ENCODE measurements around a stretch of chr4.

GRCh38 chr4:112279514-112279938, 6.2 kb downstream of the TIFA start:
- PRO-cap, result no peak

DNA sequence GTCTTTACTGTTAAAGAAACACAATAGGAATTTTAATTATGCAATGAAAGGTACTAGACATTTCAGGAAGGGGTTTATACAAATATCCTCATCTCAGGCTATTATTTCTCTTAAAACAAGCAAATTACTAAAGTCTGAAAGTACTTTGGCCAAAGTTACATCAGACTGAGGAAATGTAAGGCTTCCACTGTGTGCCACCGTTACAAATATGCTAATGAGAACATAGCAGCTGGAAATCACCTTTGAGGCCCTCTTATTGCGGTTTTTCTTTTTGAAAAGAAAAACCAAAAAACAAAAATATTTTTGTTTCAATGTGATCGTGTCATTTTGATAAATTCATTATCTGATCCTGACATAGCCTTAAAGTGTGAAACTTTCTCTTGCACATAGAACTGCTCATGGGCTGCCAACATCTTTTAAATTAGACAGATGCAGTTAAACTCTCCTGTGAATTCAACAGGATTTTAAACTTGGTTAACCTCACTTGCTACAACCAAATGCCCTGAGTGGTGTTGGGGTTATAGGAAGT, 2.7 kb upstream of the TIFA start:
- PRO-cap, result no peak

DNA sequence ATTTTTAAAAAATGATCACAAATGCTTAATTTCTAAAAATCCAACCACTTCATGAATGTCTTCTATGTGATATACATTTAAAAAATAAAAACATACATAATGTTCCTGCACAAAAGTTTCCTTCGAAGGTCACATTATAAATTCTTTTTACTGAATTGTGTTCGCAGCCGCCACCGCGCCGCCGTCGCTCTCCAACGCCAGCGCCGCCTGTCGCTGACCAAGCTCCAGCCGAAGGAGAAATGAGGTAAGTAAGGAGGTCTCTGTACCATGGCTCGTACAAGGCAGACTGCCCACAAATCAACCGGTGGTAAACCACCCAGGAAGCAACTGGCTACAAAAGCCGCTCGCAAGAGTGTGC, 48.7 kb upstream of the NEUROG2 start:
- PRO-cap, result unidirectional peak, plus-strand start at position 154 of the sequence

- PRO-cap, result no peak
These were observed 119.9 kb downstream of the ANK2 start for GRCh38 chr4:113169413-113169671.

DNA sequence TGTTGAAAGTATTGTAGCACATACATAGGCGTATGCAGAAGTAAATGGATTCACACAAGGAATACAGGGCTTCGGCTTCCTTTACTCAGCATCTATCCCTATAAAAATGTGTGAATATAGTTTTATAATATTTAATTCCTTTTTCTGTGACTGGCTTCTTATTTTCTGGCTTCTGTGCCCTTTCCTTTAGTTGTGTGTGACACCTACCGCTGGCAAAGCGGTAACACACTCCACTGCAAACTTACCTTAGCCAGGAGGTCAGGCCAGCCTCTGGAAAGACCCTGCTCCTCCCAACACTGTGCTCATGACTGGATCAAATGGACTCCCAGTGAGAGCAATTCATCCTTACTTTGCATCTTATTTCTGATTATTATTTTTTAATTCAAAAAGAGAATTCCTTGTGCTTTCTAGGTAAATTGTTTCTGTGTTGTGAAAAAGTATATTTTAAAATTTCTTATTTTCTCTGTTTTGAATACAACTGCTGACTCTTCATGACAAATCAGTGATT, 244.3 kb downstream of the ANK2 start:
- PRO-cap, result no peak

GRCh38 chr4:113453665-113454131, 307.8 kb downstream of the CAMK2D start:
- PRO-cap, result no peak

DNA sequence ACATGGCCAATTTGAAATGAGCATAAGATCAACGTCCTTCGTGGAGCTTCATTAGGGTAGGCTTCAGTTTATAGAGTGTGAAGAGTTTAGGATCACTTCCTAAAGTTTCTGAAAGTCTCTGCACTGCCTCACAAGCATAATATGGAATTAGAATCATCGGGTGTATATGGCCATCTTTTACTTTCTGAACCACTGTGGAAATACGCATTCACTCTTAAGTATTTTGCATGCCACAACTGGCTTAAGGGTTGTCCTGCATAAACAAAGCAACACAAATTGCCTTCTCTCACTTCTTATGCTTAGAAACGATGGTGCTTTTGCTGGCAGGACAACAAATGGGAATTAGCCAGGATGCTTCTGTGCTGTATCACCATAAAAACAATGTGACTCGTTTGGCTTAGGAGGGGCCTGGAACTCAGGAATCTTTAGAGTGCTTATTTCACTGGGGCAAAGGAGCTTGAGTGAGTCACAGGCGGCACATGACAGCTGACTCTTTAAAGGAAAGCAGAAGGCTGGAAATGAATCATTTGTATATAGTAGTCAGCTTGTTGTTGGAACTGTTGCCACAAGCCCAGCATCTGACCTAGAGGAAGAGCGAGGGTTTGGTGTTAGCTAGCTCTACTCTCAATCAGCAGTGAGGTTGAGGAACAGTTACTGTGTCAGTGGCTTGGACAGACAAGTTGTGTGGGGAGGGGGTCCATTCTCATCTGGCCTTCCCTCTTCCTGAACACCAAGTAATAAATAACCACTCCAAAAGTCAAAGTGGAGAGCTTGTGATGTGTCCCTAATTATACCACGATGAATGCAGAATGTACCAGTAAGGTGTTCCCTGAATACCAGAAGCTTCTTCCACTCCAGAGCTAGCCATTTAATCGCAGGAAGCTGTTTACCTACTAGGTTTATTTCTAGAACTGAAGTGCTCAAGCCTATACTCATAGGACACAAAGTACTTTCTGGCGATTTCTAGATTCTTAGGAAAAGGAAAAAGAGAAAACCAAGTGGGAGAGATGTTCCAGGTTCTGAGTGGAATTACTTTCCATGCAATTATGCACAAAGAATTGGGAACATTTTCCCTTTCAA, 293.2 kb downstream of the CAMK2D start:
- PRO-cap, result no peak

DNA sequence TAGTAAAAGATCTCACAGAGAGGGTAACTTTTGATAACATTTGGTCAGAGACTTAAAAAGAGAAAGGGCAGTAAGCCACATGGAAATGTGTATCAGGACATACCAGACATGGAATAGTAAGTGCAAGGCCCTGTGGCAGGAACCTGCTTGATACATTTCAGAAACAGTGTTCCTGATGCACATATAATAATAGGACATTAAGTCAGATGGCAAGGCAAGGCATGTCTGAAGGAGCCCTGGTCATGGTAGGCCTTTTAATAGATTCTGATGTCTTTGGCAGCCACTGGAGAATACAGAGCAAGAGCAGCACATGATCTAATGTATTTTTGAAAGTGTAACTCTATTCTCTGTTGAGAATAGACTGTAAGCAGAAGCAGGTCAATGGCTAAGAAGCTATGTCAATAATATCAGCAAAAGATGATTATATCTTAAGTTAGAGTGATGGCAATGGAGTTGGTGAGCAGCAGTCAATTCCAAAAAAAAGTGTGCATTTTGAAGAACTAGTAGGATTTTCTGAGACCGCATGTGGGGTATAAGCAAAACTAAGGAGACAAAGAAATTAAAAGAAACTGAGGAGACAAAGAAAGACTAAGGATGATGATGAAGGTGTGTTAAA, 279.6 kb downstream of the CAMK2D start:
- PRO-cap, result no peak

DNA sequence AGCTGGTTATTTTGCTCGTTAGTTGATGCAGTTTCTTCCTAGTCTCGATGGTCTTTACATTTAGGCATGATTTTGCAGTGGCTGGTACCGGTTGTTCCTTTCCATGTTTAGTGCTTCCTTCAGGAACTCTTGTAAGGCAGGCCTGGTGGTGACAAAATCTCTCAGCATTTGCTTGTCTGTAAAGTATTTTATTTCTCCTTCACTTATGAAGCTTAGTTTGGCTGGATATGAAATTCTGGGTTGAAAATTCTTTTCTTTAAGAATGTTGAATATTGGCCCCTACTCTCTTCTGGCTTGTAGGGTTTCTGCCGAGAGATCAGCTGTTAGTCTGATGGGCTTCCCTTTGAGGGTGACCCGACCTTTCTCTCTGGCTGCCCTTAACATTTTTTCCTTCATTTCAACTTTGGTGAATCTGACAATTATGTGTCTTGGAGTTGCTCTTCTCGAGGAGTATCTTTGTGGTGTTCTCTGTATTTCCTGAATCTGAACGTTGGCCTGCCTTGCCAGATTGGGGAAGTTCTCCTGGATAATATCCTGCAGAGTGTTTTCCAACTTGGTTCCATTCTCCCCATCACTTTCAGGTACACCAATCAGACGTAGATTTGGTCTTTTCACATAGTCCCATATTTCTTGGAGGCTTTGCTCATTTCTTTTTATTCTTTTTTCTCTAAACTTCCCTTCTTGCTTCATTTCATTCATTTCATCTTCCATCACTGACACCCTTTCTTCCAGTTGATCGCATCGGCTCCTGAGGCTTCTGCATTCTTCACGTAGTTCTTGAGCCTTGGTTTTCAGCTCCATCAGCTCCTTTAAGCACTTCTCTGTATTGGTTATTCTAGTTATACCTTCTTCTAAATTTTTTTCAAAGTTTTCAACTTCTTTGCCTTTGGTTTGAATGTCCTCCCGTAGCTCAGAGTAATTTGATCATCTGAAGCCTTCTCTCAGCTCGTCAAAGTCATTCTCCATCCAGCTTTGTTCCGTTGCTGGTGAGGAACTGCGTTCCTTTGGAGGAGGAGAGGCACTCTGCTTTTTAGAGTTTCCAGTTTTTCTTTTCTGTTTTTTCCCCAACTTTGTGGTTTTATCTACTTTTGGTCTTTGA, 268.0 kb downstream of the CAMK2D start:
- PRO-cap, result no peak

GRCh38 chr4:113645776-113646211, 115.7 kb downstream of the CAMK2D start:
- PRO-cap, result no peak

DNA sequence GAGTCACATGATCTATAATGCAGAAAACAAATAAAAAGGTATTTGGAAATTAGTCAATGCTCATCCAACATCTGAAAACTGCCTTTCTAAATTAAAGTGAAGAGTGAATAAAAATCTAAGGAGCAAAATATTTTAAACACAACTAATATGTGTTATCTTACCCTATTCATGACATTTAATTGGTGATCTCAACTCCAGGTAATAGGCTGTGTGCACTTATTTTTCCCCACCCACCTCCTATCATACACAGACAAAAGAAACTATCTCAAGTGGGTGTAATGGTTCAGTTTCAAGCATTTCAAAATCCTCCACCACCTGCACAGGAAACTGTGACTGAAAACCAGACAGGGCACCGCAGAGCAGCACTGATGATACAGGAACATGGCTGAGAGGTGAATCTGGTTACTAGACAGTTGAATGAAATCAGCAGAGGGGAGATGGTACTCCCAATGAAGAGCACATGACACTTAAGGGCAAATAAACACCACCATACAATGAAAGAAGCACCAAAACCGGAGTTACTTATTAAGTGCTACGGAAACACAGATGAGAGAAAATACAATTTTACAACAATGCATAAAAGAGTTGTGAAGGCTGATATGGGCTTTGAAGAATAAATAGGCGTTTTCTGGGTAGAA, 78.4 kb downstream of the CAMK2D start:
- PRO-cap, result no peak

DNA sequence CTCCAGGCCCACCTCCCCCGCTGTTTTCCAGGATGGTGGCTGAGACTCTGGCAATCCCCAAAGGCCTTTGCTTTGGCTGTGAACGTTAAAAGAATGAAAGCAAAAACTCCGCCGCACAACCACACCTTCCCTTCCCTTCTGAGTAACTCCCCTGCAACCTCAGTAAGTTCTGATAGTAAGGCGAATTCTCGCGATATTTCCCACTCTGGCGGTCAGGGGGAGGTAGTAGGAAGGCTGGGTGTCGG, 861 bp upstream of the CAMK2D start:
- PRO-cap, result bidirectional peak, plus-strand start outside the sequence, minus-strand start at position 140 of the sequence

GRCh38 chr4:113954794-113955862, 24.3 kb downstream of the ARSJ start:
- PRO-cap, result no peak

- PRO-cap, result no peak
These were observed 73.2 kb downstream of the PRSS12 start for GRCh38 chr4:118279561-118279967.

GRCh38 chr4:118889329-118889754, 688 bp downstream of the SYNPO2 start:
- PRO-cap, result no peak

DNA sequence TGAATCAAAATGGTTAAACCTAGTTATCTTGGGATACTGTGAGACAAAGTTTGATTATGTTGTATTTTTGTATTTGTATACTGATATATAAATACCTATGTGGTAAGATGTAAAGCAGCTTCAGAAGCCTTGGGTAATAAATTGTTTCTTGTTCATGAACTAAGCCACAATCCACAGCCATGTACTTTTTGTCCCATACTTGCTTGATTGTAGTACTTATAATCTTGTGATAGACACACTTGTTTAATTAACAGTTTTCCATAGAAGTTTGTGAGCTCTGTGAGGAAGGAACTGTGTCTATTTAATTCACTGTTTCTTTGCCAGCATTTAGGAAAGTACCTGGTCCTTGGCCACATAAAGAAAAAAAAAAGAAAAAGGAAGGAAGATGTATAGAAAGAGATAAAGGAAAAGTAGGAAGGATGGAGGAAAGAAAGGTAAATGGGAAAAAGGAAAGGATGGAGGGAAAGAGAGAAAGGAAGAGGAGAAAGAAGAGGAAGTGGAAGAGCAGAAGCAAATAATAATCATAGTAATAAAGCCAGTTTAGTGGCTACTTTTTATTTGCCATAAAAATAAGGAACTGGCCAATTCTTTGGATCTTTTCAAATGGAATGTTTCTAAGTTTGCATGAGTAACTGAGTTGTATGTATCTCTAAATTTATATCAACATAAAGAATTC, 40.2 kb downstream of the SYNPO2 start:
- PRO-cap, result no peak

GRCh38 chr4:118948441-118948833, 59.8 kb downstream of the SYNPO2 start:
- PRO-cap, result no peak

GRCh38 chr4:118995930-118996448, 107.3 kb downstream of the SYNPO2 start:
- PRO-cap, result no peak

DNA sequence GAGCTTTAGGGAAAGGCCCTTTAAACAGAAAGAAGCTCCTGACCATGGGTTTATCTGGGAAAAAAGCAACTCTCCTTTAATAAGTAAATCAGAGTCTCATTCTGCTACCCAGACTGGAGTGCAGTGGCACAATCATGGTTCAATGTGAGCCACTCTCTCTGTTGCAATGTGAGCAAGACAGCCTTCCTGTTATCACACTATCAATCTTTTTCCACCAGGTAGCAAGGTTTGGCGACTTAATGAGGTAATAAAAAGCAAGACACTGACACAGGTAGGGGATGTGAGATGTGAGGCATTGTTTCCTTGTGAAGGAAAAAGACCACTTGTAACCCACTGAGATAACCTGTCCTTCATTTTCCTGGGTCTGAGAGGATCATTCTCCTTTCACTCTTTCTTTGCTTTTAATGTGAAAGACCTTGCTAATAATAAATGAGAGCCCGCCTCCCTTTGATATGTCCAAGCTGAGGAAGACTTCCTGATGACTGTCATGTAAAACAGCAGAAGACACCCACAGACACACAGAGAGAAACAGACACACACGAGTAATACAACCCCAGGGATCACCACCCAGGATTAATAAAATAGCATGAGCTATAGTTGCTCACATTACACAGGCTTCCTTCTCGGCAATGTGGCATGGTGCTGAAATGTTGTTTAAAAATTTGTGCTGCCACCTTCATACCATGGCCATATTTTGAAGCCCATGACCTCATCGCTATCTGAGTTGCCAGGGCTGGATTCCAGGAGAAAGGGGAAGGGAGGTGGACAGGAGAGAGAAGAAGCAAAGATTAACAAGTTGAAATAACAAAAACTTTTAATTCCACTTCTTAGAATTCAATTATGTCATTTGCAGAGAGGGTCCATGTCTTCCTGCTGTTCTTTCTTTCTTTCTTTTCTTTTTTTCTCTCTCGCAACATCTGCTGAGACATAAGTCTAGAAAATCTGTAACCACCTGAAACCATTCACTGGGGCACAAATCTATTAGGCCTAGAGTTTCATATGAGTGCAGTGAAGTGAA, 111.6 kb downstream of the SYNPO2 start:
- PRO-cap, result no peak

- PRO-cap, result no peak
These were observed 104.6 kb upstream of the MYOZ2 start for GRCh38 chr4:119030921-119031618.

Measured in duodenum (tissue), 1 donor.